LHCN-M2 (cell line): ENCODE measurements around the genes MAGEB1, TAB3 and TSPAN7.

DNA sequence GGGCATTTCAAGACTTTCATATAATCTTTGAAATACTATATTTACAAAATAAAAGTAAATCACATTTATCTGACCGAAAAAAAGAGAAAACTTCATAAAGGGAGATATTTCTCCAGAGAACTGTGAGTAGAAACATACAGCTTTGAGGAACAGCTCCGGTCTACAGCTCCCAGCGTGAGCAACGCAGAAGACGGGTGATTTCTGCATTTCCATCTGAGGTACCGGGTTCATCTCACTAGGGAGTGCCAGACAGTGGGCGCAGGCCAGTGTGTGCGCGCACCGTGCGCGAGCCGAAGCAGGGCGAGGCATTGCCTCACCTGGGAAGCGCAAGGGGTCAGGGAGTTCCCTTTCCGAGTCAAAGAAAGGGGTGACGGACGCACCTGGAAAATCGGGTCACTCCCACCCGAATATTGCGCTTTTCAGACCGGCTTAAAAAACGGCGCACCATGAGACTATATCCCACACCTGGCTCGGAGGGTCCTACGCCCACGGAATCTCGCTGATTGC lies 225.5 kb upstream of the DCAF8L1 start:
- RAMPAGE, long total RNA = no peak

DNA sequence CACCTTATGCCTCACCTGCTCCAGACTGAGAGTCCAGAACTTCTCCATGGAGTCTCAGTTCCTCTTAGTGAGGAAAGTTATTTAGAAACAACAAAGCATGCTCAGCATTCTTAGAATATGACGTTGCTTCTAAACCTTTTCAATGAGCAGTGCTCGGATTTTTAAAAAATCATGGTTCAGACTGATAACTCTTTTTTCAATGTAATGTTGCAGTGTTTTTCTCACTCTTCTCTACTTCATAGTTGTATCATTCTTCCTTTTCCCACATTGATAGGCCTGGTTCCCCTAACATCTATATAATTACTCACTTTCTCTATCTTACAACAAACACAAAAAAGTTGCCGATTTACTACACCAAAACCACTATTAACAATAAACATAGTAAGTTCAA lies 106.2 kb upstream of the IL1RAPL1 start:
- RAMPAGE, long total RNA = no peak

- RAMPAGE, long total RNA = no peak
Measured at GRCh38 chrX:28847154-28847881, 260.1 kb downstream of the IL1RAPL1 start.

GRCh38 chrX:30142326-30142560 lies 73.1 kb upstream of the MAGEB2 start:
- RAMPAGE, long total RNA = no peak

DNA sequence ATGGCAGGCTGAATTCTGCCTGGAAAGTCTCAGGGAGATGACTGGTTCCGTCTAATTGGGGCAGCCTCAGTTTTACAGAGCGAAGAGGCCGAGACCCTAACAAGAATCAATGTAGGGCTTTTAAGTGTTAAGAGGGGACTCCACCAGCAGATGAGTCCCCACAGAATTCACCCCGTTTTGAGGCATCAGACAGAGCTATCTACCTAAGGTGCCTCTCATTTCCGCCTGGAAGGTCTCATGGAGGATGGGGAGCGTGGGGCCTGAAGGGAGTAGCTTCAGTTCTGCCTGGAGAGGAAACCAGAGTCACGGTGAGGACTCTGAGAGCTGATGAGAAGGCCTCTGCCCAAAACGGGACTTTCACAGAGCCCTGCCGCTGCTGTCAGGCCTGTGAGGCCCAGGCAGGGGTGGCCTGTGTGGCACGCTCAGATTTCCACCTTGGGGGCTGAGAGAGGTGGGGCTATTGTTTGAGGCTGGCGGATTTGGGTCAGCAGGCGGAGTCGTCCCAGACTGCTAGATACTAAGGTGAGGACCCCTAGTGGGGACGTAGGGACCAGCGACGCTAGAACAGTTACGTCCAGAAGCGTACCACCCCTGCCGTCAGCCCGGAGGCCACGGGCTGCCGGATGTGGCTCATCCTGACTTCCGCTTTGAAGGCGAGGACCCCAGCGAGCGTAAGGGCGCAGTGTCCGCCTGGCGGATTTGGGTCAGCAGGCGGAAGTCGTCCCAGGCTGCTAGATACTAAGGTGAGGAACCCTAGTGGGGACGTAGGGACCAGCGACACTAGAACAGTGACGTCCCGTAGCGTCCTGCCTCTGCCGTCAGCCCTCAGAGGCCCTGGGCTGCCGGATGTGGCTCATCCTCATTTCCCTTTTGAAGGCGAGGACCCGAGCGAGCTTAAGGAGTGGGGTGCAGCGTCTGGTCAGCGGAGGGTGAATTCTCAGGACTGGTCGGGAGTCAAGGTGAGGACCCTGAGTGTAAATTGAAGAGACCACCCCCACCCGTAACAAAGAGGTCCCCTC lies at the start of gene MAGEB1:
MAGEB1 (plus strand) TSS at position 633 of the 1,019 bp plus-strand sequence.
- RAMPAGE, long total RNA = no peak

GRCh38 chrX:30652350-30653249 lies 623 bp upstream of the GK start:
- RAMPAGE, long total RNA = no peak

DNA sequence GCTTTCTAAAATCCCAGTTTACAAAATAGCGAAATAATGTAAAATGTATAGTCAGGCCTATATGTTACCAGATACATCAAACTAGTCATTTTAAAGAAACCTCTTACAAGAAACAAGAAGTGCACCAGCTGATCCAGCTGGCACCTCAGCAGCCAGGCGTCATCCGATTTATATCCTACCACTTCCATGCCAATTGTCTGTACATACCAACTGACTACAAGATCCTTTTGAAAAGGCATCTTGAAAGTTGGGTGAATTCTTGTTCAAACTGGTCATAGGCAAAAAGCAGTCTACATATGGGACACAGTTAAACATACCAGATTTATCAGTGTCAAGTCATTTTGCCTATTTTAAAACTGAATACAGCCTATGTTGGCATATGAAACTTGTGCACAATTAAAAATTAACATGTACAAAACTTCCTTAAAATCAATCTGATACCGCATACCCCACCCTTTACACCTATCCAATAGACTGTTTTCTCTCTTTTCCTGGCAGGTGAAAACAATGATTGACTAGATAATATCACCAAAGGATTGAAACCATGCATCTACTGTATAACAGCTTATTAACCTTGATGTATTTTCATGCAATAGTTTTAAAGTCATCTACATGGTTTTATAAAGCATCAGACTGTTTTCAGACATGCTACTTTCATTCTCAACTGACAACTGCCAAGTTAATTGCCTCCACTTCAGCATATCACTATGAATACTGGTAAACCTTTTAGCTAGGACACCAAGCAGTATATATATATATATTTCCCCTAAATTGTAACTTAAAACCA lies 60.2 kb downstream of the TAB3 start:
- RAMPAGE, long total RNA = no peak

- RAMPAGE, long total RNA = no peak
Measured at GRCh38 chrX:30888729-30889790, at the start of gene TAB3. Gene TAB3 (minus strand): TSS chrX:30889254.

DNA sequence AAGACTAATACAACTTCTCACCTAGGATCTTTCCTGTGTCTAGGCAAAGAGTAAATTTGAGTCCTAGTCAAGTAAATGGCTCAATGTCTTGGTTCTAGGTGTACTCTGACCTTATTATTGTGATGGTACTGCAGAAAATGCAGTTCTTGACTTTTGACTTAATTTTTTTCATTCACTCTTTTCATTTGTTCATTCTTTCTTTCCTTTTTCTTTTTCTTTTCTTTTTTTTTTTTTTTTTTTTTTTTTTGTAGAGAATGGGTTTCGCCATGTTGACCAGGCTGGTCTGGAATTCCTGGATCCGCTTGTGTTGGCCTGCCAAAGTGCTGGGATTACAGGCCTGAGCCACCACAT lies 260.9 kb downstream of the TMEM47 start:
- RAMPAGE, long total RNA = no peak

GRCh38 chrX:34629541-34630086 lies 27.5 kb downstream of the TMEM47 start:
- RAMPAGE, long total RNA = no peak

- RAMPAGE, long total RNA = no peak
Measured at GRCh38 chrX:34654939-34655477, 2.1 kb downstream of the TMEM47 start.

DNA sequence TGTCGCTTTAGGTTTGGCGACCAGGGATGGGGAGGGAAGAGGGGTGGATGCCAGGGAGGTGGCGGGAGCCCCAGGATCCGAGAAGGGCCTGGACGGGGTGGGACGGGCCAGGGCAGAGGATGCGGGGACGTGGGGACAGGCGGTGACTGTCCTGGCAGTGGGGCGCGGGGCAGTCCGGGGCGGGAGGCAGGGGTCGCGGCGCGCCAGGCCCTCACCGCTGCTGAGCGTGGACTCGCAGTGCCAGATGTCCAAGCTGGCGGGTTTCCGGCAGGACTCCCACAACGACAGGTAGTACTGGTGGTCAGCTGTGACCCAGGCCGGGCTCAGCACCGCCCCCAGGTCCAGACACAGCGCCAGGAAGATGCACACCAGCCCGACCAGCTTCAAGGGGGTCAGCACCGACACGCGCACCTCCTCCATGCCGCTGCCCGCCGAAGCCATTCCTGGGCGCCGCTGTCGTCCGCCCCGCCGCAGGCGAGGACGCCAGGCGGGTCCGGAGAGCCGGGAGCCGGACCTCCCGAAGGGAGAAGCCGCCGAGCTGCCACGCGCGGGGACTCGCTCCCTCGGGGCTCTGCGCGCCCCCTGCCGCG lies 401 bp downstream of the TMEM47 start:
- RAMPAGE, long total RNA = no peak

- RAMPAGE, long total RNA = no peak
Measured at GRCh38 chrX:37783240-37783911, 3.5 kb downstream of the CYBB start.

GRCh38 chrX:37887223-37887906 lies 40.0 kb upstream of the DYNLT3 start:
- RAMPAGE, long total RNA = no peak

DNA sequence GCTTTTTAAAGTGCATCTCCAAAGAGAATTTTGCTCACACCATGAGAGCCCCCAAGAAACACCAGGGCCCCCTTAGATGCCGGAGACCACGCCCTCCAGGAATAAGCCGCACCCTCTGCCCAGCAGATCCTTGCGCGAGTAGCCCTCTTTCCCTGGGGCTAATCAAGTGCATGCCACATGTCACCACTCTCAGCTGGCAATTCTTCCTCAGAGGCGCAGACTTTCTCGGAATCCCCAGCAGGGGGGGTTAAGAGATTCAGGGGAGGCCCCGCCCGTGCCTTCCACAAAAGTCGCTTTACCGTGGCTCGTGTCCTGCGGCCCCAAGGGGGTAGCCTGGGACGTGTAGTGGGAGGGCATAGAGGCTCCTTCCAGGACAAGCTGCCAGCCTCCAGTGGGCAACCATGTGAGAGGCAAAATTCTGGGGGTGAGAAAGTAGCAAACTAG lies 721 bp downstream of the SRPX start:
- RAMPAGE, long total RNA = no peak

DNA sequence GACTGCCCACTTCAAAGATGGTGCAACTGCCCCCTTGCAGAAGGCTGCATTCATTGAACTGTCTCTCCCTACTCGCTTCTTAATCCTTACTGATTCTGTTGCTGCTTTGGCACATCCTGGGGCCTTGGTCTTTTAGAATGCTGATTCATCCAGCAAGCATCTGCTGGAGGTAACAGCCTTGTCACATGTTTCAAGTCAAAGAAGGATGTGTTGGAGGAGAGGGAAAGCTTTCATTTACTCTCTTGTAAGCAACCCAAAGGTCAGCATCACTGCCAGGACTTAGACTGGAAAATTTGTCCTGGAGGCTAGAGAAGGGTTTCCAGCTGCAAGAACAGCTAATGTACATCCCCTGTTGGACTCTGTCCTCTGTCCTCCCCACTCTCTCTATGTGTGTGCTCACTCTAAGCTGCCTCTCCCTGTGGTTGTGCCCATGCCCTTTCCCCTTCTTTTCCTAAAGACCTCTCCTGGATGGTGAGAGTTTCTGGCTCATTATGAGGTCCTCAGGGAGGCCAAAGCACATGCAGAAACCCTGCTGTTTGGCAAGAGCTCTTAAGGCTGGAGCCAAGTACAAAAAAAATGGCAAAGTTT lies 13.2 kb upstream of the SRPX start:
- RAMPAGE, long total RNA = no peak

DNA sequence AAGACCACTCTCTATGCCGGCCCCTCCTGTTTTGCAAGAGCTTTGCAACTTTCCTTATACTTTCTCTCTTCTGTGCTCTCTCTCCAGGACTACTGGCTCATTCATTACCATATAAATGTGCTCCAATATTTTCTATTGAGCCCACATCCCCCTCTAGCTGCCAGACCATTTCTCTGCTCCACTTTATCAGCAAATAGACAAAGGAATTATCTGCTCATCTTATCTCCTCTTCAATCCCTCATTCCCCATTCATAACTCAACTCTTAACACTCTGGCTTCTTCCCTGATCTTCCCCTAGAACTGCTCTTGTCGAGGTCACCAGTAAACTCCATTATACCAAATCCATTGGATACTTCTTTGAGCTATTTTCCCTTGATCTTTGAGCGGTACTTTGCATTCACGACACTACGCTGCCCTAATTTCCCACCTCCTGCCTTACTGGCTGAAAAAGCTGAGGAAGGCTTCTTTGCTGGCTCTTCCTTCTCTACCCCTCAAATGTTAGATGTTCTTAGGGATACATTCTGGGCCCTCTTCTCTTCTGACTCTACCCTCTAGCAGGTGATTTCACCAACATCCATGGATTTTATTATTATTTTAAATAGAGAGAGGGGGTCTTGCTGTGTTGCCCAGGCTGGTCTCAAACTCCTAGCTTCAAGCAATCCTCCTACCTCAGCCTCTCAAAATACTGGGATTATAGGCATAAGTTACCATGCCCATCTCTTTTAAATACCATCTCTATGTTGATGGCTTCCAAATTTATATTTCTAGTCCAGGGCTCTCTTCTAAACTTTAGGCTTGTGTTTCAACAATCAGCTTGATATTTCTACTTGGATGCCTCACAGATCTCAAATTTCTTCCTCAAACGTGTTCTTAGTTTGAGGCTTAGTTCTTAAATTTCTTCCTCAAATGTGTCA lies 33.3 kb downstream of the RPGR start:
- RAMPAGE, long total RNA = no peak

GRCh38 chrX:38409332-38409658 lies 56.9 kb downstream of the OTC start:
- RAMPAGE, long total RNA = no peak

GRCh38 chrX:38561103-38562278 lies at the start of gene TSPAN7:
Gene TSPAN7 (plus strand): TSS chrX:38561542.
- RAMPAGE, long total RNA = no peak

- RAMPAGE, long total RNA = no peak
Measured at GRCh38 chrX:38562343-38562862, 1.1 kb downstream of the TSPAN7 start.